Stomach (tissue), 7 donors: ENCODE data around the genes ZNF146, ZNF875 and C19orf33.

GRCh38 chr19:36140318-36140559 lies 373 bp downstream of the CAPNS1 start:
- PRO-cap = no peak
- RAMPAGE, long total RNA, 5 experiments = no peak in any of the 5 experiments
- RRBS = no CpG with 5 or more reads among the region's 8 CpGs

DNA sequence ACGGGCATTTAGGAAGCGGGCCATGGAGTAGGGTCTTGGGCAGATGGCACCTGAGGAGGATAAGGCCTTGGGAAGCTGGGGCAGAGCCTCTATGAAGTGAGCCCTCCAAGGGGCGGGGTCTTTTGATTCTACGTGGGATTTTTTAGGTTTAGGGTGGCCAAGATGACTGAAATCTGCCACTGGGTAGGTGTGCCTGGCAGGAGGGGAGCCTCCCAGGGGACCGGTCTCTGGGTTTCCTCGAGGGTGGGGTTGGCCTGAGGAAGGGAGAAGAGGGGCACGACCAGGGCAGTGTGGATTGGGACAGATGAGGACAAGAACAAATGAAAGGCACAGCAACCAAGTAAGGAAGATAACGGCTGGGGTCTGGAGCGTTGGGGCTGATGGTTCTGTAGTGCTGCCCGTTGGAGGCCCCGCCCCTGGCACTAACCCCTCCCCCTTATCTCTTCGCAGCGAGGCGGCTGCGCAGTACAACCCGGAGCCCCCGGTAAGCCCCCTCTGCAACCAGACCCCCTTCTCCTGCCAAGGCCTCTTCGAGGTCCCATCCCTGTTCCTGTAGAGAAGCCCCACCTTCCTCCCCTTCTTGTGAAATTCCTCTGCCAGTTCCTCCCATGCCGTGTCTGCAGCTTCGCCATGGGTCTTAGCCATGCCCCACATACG lies 2.1 kb downstream of the CAPNS1 start:
- PRO-cap = no peak
- RAMPAGE, long total RNA, 5 experiments = no peak in any of the 5 experiments
- RRBS = no CpG with 5 or more reads among the region's 21 CpGs

GRCh38 chr19:36142602-36143339 lies 2.9 kb downstream of the CAPNS1 start:
- PRO-cap = no peak
- RAMPAGE, long total RNA, 5 experiments = start-site peak on the plus strand in 3 of 5 experiments, at chr19:36142657-36143084 at its widest, 13 to 59 reads per replicate
- RRBS = 84% methylated on average over 2 of the region's 18 CpGs

DNA sequence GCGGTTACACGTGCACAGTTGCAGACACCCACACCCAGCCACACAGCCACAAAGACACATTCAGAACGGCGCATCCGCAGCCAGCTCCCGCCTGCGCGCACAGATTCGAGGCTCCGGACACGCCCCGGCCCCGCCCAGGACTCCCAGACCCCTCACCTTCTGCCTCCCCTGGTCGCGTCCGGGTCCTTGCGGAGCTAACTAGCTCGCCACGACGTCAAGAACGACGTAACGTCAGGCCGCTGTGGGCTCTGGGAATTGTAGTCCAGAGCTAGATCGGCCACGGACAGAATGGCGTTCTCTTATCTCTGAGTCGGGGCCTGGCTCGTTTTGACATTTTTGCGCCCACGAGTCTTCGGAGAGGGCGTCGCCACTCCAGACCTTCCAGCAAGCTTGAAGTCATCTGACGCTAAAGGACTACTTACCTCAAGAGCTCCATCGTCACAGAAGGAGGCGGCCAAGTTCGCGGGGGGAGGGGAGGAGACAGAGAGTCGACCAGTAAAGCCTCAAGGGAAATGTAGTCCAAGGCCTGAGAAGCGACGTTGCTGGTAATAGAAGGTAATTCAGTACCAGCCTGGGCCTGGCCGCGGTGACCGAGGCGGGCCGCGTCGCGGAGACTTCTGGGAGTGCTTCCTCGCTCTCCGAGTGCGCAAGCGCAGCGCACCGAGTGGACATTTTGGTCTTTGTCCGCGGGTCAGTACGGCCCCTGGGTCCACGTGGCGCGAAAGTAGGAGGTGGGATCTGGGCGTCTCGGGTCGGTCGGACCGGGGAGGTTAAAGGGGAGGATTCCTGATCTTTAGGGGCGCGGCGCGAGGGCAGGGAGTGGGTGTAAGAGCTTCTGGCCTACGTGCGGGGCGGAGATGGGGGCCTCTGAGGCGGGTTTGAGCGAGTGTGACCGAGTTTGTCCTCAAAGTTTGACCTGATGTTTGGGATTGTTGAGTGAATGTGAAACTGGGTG lies at the start of gene ZNF146:
TSS of gene ZNF146 (plus strand) at position 641 of the 955 bp plus-strand sequence.
- PRO-cap = bidirectional peak, plus-strand start at position 258 of the sequence, minus-strand start at position 107 of the sequence; bidirectional peak, plus-strand start at position 677 of the sequence, minus-strand start at position 392 of the sequence
- RAMPAGE, long total RNA, 5 experiments = start-site peak on the plus strand in 5 of 5 experiments, centred at positions 669 to 693 of the sequence, 18 to 793 reads per replicate; start-site peak on the minus strand in 2 of 5 experiments, centred at positions 197 to 450 of the sequence, 8 to 35 reads per replicate
- RRBS = 3% methylated on average over 5 of the region's 77 CpGs

DNA sequence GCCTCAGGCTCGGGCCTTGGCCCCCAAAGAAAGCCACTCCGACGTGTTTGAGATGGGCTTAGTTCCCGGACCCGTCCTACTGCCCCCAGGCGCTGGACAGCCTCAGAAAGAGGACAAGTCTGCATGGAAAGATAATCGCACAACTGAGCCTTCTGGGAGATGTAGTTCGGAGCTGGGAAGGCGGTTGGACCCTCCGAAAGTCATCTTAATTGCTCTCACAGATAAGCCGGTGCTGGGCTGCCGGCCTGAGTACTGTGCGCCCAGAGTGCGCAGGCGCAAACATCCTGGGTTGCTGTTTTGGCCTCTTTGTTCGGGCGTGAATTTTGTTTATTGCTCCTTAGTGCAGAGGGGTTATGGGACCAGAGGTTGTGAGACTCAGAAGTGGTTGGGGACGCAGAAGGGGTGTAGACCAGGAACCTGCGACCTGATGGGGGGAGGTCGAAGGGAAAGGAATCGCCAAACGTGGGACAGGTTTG lies 435 bp upstream of the ZNF566 start:
- PRO-cap = bidirectional peak, plus-strand start at position 252 of the sequence, minus-strand start at position 104 of the sequence
- RAMPAGE, long total RNA, 5 experiments = no peak in any of the 5 experiments
- RRBS = no CpG with 5 or more reads among the region's 22 CpGs

GRCh38 chr19:37303662-37304122 lies 30.8 kb upstream of the ZNF875 start:
- PRO-cap = no peak
- RAMPAGE, long total RNA, 5 experiments = no peak in any of the 5 experiments
- RRBS = 79% methylated on average over 7 of the region's 23 CpGs

DNA sequence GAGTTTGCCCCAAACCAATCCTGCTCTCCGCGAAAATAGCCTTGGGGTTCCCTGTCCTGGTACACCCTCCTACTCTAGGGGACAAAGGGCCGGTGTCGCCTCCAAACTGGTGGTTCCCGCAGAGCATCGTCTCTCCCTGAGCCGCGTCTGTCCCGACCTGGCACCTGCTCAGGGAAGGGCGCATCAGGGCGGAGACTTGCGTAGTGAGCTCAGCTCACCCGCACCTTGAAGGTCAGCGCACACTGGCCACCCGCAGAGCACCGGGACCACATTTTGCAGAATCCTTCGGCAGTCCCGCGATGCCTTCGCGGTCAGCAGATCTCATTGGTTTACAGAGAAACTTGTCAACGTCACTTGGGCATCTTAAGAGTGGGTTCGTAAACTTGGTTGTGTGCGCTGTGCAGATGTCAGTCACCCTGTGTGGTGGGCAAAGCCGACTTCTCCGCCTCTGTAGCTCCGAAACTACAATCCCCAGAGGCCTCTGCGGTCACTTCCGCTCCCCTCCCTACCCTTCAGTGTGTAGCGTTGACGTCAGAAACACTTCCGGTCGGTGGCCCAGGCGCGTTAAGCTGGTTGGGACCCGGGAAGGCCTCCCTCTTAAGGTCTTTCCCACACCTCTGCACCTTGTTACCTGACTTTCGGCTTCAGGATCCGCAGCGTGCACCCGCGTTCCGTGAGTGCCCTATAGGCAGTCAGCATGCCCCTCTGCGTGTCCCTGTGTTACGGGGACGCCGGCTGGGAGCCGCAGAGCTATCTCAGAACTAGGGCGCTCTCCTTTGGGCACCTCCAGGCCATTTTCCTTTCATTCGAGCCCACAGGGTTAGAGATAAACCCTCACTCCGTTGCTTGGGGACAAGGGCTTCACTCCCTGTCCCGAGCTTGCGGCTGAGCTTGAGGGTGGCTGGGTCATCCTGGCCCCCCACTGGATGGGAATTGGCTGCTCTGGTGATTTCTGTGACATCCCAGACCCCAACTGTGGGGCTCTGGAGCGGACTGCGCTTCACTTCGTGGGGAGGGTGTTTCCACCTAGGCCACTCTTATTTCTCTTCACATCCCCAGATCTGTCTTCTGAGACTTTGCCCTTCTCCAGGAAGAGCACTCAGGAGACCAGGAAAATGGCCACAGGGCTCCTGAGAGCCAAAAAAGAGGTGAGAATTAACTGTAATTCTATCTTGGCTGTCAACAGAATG lies at the start of gene ZNF875:
TSS of gene ZNF875 (plus strand) at position 540 of the 1,190 bp plus-strand sequence.
- PRO-cap = unidirectional peak, plus-strand start at position 540 of the sequence; unidirectional peak, plus-strand start at position 634 of the sequence
- RAMPAGE, long total RNA, 5 experiments = start-site peak on the plus strand in 2 of 5 experiments, centred at positions 556 to 606 of the sequence, 37 to 109 reads per replicate
- RRBS = 39% methylated on average over 1 of the region's 55 CpGs

DNA sequence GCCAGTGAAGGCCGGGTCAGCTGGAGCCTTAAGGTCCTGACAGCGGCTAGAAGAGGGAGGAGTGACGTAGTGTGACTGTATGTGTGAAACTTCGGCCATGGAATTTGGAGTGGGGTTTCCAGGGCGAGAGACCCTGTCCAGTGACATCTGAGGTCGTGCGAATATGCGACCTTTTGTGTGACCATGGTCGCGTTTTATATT lies 303 bp upstream of the ZNF569 start:
- PRO-cap = no peak
- RAMPAGE, long total RNA, 5 experiments = no peak in any of the 5 experiments
- RRBS = 7% methylated on average over 1 of the region's 10 CpGs

DNA sequence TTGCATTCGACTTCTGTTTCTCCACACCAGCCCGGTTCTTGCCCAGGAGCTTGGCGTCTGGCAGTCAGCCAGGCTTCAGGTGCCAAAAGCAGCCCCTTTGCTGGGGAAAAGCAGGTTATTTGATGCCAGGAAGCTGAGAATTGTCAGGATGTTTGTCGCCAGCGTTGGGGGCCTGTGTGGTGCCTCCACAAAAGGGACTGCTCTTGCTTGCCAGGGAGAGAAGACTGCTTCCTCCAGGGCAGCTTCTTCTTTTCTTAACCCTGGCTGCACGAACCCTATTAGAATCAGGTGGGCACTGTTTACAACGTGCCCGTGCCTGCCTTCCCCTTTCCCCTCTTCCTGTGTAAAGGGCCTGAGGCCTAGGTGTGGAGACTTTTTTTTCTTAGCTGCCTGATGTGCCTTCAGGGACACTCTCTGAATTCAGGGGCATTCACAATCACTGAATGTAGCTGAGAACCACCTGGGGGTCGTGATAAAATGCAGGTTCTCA lies 79.4 kb downstream of the SIPA1L3 start:
- PRO-cap = no peak
- RAMPAGE, long total RNA, 5 experiments = no peak in any of the 5 experiments
- RRBS = no CpG with 5 or more reads among the region's 9 CpGs

GRCh38 chr19:38033292-38034130 lies 126.5 kb downstream of the SIPA1L3 start:
- PRO-cap = no peak
- RAMPAGE, long total RNA, 5 experiments = start-site peak on the plus strand in 1 of 5 experiments, at chr19:38033541-38034097 at its widest, 5 reads per replicate
- RRBS = no CpG with 5 or more reads among the region's 17 CpGs

- PRO-cap = no peak
- RAMPAGE, long total RNA, 5 experiments = no peak in any of the 5 experiments
- RRBS = no CpG with 5 or more reads among the region's 10 CpGs
Observed at GRCh38 chr19:38034131-38034855, 127.3 kb downstream of the SIPA1L3 start.

DNA sequence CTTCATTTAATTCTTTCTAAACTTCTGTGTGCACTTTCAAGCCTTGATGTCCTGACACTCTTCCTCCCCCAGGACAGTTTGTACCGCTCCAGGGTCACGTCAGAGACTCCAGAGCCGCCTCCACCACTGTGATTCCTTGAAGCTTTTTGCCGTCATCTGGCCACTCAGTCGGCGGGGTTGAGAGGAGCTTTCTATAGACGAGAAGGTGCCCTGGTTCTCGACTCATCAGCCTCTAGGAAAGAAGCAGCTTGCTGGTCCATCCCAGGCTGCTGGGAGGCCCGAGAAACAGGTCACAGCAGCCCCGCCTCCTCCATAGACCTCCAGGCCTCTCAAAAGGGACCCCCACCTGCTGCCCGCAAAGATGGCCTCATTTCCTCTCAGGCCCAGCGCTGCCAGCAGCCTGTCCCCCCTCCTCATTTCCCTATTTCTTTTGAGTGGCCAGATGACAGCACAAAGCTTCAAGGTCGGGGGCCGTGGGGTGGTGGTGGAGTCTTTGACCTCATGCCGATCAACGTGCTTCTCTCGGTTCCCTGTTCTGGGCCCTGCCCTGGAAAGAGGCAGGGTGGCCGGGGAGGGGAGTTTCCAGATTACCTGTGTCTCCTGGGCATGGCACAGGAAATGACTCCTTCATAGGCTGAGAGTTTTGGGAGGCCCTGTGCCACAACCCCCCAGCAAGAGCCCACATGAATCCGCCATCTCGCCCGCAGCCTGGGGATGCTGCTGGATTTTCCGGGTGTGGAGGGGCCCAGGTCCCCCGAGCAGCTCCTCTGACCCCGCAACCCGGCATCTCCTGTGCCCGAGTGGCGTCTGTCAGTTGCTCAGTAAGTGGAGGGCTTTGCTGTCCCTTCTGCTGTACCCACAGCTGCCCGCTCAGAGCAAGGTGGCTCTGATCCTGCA lies 139.2 kb downstream of the SIPA1L3 start:
- PRO-cap = no peak
- RAMPAGE, long total RNA, 5 experiments = no peak in any of the 5 experiments
- RRBS = 94% methylated on average over 4 of the region's 28 CpGs

DNA sequence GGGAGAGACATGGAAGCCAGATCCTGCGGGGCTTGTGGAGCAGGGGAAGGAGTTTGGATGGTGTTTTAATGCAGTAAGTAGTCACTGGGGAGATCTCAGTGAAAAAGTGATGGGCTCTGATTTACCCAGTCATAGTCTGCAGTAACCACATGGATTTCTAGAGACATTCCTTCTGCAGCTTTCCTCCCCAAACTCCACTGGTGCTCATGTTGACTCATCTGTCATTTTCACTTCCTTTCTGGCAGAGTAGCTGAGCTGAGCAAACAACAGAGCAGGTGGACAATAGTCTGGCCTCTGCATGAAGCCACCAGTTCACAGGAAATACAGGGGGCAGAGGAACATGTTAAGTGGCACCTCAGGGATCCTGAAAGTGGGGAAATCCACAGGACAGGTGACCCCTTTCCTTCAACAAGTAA lies 144.0 kb downstream of the DPF1 start:
- PRO-cap = no peak
- RAMPAGE, long total RNA, 5 experiments = no peak in any of the 5 experiments
- RRBS = no CpG with 5 or more reads among the region's 1 CpG

GRCh38 chr19:38172104-38172653 lies 51.8 kb downstream of the DPF1 start:
- PRO-cap = no peak
- RAMPAGE, long total RNA, 5 experiments = start-site peak on the plus strand in 1 of 5 experiments, at chr19:38172160-38172273 at its widest, 6 reads per replicate
- RRBS = no CpG with 5 or more reads among the region's 10 CpGs

- PRO-cap = no peak
- RAMPAGE, long total RNA, 5 experiments = start-site peak on the plus strand in 1 of 5 experiments, at chr19:38173545-38174080 at its widest, 20 reads per replicate
- RRBS = 60% methylated on average over 4 of the region's 22 CpGs
Observed at GRCh38 chr19:38173298-38174145, 50.5 kb downstream of the DPF1 start.

DNA sequence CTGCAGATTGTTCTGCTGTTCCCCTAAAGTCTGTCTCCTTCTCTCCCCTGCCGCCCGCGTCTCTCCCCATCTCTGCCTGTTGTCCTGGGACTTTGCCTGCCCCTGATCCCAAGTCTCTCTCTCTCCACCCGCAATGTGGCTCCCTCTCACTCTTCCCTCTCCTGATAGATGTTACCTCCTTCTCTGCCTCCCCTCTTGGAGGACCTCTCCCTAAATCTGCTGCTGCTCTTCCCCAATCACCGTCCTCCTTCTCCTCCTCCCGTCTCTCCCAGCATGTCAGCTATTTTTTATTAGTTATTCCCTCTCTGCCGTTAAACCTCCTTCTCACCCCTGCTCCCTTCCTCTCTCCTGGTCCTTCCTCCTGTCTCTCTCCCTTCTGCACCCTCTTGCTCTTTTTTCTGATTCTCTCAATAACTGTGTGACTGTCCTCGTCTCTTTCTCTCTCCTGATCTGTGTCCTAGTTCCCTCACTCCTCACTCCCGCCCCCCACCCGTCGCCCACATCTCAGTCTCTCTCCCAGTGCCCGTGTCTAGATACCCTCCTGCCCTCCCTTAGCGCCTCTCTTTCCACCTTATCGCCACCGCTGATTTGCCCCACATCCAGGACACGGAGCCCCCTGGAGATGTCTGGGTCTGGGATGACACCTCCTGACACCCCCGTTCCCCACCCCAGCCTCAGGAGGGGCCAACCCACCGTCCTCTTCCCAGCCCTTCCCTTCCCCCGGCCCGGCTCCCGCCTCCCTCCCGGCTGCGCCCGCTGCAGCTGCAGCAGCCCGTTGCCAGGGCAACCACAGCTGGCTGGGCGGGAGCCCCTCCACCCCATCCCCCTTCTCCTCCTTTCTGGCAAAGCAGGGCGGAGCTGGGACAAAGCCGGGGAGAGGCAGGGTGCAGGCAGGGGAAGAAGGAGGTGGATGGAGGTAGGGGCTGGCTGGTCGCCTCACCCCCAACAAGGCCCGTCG lies 13.7 kb downstream of the DPF1 start:
- PRO-cap = unidirectional peak, minus-strand start at position 452 of the sequence; bidirectional peak, plus-strand start at position 866 of the sequence, minus-strand start at position 715 of the sequence
- RAMPAGE, long total RNA, 5 experiments = no peak in any of the 5 experiments
- RRBS = 4% methylated on average over 9 of the region's 31 CpGs

GRCh38 chr19:38303991-38304529 lies at the start of gene C19orf33:
TSS of gene C19orf33 (plus strand) at chr19:38304251.
- PRO-cap = bidirectional peak, plus-strand start at chr19:38304262, minus-strand start at chr19:38304087
- RAMPAGE, long total RNA, 5 experiments = start-site peak on the plus strand in 5 of 5 experiments, at chr19:38304194-38304264 at its widest, 156 to 6,159 reads per replicate
- RRBS = 24% methylated on average over 5 of the region's 22 CpGs

DNA sequence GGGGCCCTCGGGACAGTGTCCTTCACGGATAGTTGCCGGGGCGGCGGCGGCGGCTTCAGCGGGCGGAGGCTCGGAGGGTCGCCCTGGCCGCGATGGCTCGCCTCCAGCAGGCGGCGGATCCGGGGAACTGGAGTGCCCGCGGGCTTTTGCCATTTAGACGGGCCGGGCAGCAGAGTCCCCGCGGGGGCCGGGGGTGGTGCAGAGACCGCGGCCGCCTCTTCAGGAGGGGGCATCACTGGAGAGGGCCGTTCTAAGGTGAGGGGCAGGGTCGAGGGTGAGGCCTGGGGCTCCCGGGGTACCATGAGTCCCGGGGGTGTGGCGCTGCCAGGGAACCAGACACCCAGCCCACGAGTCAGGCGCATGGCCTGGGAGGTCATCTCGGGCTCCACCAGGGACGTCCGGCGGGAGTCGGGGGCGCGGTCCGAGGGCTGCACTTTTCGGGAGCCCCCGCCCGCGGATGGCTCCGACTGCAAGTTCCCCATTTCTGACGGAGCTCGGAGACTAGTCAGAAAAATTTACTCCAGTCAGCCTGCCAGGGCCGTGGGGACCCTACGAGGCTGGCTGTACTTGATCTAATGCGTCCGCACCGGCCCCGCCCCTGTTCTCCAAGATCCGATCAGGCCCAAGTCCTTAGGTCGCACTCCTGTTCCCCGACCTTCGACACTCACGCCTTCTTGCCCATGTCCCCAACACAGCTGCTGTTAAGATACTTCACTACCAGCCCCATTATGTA lies 888 bp downstream of the GGN start:
- PRO-cap = unidirectional peak, plus-strand start at position 309 of the sequence
- RAMPAGE, long total RNA, 5 experiments = no peak in any of the 5 experiments
- RRBS = 23% methylated on average over 30 of the region's 60 CpGs

GRCh38 chr19:38460368-38460669 lies 26.8 kb downstream of the RYR1 start:
- PRO-cap = no peak
- RAMPAGE, long total RNA, 5 experiments = no peak in any of the 5 experiments
- RRBS = no CpG with 5 or more reads among the region's 12 CpGs

- PRO-cap = no peak
- RAMPAGE, long total RNA, 5 experiments = no peak in any of the 5 experiments
- RRBS = 16% methylated on average over 34 of the region's 142 CpGs
Observed at GRCh38 chr19:38564799-38565954, 52.6 kb downstream of the MAP4K1 start.